Cardiac septum (tissue), 1 donor: ENCODE measurements around the genes KIAA1549L, NAT10, ELF5 and APIP.

- PRO-cap: no peak
Measured at GRCh38 chr11:33375954-33377072, at the start of gene KIAA1549L. Gene KIAA1549L, plus strand, starts transcription at chr11:33376108.

DNA sequence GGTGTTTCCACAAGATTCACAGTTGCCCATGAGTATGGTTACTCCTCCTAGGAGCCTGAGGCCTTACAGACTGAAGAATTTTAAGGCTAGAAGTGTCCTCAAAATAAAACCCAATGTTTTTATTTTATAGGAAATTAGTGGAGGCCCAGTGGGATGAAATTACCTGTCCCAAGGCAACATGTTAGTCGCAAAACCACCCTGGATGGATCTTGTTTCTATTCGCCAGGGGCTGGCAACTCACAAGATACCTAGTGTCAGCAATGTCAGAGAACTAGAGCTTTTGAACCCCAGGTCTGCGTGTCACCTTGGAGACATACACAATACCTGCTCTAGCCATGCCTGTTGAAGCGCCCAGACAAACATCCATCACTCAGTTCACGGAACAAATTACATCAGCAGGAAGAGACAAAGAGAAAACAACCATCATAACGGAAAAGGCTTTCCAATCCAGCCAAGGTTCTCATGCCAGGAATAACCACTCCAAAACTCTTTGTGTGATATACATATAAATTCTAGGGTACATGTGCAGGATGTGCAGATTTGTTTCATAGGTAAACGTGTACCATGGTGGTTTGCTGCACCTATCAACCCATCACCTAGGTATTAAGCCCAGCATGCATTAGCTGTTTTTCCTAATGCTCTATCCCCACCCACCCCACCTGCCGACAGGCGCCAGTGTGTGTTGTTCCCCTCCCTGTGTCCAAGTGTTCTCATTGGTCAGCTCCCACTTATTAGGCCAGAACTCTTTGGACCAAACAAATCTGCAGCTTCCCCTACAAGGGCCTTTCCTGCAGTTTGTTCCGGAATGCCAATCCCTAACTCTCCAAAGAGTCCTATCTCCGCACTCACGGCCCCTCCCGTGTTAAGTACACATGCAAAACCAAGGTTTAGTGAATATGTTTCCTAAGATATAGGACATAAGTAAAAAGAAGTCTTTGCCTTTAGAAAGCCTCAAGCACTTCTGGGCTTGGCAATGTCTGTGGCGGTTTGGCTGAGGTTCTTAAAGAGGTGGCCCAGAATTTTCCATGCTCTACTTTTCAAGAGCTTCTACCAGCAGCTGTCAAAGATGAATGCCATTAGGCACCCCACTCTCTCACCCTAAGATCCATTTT is 2.0 kb downstream of the CD59 start:
- PRO-cap: bidirectional peak, plus-strand start at position 445 of the sequence, minus-strand start at position 376 of the sequence; bidirectional peak, plus-strand start at position 758 of the sequence, minus-strand start at position 657 of the sequence

DNA sequence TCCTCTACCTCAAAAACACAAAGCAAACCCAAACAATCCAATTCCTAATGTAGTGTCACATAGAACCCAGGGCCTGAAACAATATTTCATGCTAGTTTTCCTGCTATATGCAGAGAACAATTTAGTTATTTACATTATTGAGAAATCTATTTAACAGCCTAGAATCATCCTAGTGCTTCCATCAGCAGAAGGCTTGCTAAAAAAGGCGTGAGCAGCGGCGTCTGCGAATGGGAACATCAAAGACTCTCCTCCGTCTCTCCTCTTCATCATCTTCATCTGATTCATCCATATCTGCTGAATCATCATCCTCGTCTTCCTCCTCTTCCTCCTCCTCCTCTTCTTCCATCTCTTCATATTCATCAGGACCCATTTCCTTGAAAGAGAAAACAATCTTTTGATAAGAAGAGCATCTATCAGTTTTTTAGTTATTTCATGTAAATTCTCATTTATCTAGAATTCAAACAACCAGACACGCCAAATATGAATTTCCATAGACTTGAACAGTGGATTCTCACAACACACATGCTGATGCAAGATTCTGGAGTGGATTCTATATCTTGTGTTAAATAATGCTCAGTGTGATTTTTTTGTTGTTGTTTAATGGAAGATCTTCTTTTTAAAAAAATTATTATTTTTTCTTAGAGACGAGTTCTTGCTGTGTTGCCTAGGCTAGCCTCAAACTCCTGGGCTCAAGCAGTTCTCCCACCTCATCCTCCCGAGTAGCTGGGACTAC is 5.7 kb upstream of the CD59 start:
- PRO-cap: no peak

DNA sequence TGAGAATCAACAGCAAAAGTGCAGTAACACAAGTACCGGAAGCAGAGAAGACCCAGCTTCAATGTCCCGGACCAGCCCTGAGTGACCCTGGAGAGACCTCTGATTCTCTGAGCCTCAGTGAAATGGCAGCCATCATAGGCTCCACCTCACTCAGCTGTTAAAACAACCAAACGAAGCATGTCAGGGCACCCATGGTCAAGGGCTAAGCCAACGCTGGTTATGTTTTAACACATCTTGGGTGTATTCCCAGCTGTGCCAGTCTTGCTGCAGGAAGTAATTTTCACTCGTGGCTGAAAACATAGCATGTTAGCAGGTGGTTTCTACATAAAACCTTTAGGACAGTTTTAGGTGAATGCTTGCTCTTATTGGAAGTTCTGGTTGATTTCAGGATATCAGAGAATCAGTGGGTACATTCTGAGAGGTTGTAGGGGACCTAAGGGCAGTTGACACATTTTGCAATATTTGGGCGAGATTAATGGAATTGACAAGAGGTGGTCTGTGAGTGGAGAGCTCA is 30.9 kb downstream of the LMO2 start:
- PRO-cap: no peak

GRCh38 chr11:33899318-33899706 is 7.4 kb upstream of the LMO2 start:
- PRO-cap: bidirectional peak, plus-strand start at chr11:33899645, minus-strand start at chr11:33899441

DNA sequence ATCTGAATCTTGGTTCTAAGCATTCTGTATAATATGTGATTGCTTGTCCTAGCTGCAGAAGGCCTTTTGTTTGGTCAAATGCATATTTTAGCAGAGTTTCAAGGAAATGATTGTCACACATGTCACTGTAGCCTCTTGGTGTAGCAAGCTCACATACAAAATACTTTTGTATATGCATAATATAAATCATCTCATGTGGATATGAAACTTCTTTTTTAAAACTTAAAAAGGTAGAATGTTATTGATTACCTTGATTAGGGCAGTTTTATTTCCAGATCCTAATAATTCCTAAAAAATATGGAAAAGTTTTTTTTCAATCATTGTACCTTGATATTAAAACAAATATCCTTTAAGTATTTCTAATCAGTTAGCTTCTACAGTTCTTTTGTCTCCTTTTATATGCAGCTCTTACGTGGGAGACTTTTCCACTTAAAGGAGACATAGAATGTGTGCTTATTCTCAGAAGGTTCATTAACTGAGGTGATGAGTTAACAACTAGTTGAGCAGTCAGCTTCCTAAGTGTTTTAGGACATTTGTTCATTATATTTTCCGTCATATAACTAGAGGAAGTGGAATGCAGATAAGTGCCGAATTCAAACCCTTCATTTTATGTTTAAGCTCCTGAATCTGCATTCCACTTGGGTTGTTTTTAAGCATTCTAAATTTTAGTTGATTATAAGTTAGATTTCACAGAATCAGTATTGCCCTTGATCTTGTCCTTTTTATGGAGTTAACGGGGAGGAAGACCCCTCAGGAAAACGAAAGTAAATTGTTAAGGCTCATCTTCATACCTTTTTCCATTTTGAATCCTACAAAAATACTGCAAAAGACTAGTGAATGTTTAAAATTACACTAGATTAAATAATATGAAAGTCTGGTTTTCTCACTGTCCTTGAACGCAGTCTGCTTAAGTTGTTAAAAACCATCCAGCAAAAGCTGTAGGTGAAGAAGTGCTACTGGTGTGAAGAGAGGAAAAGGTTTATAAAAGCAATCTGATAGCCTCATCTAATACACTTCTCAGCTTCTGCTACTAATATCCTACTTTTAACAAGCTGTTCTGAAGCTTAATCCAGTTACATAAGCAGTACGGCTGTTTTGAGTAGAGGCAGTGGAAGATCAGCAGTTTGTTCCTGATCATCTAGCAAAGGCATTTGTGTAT is 3.3 kb upstream of the NAT10 start:
- PRO-cap: no peak

DNA sequence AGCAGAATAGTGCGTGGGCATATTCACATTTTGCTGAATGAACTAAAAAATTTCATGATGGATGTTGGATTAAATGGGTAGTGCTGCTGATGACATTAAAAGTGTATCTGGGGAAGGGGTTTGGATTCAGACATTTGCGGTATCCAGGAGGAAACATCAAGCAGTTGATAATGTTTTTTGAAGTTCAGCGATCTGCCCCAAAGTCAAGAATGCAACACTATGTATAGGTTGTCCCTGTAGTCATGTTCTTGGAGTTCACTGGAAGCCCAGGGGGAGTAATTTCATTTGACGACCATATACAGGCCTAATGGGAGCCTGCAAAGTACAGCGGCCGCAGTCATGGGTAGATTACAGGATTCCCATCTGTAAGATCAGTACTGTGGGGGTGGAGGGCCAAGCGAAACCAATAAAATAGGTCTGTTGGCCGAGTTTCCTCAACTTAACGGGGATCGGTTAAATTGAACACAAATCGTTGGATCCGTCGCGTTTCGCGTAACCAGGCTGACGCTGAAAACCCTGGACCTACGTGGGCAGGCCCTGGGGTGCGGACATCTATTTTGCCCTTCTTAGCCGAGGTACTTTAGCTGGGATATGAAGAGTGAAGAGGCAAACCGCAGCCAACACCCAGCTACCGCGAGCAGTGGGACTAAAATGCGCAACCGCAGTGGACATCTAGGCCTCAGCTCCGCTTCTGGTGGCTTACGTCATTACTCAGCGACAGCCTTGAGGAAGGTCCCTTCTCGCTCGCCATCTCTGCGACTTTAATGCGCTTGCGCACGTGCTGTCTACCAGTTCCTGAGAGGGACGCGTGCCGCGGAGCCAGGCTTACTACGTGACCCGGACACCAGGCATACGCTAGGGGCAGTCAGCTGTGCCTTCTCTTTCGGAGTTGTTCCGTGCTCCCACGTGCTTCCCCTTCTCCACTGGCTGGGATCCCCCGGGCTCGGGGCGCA is at the start of gene NAT10:
NAT10 (plus strand) TSS at position 791 of the 953 bp plus-strand sequence.
- PRO-cap: bidirectional peak, plus-strand start at position 791 of the sequence, minus-strand start at position 642 of the sequence

- PRO-cap: no peak
Measured at GRCh38 chr11:34192777-34193554, 87.5 kb downstream of the NAT10 start.

GRCh38 chr11:34329221-34329786 is 28.5 kb downstream of the ABTB2 start:
- PRO-cap: no peak

GRCh38 chr11:34348664-34349247 is 9.1 kb downstream of the ABTB2 start:
- PRO-cap: no peak

GRCh38 chr11:34359017-34359567 is 1.3 kb upstream of the ABTB2 start:
- PRO-cap: unidirectional peak, minus-strand start at chr11:34359348

DNA sequence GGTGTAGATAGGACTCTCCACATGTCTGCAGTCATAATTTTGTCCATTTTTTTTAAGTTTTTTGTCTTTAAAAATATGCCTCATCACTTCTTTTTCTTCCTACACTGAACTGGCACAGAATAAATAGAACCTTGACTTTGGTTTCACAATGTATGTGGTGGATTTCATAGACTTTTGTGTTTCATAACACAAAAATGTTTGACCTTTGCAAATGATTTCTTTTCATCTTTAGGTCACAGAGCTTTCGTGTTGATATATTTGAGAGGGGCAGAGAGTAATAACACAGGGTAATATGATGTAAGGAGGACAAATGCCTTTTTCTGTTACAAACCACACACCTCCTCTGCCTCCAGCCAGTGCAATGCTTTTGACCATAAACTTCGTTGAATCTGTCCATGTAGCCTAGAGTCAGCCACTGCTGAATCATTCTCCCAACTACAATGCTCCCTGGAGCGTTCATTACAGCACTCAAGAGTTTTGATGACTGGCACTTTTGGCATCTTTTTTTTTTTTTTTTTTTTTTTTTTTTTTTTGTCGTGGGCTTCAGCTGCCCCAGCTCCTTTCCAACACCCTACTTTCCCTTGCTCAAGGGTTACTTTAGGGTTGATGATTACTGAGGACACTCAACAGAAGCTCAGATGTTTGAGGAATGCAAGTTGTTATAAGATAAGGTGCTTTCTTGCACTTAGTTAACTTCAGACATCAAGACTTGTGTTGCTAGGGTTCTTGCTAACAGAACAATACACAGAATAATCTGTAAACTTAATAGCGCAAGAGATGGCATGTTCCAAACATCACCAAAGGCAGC is 11.4 kb upstream of the CAT start:
- PRO-cap: no peak

DNA sequence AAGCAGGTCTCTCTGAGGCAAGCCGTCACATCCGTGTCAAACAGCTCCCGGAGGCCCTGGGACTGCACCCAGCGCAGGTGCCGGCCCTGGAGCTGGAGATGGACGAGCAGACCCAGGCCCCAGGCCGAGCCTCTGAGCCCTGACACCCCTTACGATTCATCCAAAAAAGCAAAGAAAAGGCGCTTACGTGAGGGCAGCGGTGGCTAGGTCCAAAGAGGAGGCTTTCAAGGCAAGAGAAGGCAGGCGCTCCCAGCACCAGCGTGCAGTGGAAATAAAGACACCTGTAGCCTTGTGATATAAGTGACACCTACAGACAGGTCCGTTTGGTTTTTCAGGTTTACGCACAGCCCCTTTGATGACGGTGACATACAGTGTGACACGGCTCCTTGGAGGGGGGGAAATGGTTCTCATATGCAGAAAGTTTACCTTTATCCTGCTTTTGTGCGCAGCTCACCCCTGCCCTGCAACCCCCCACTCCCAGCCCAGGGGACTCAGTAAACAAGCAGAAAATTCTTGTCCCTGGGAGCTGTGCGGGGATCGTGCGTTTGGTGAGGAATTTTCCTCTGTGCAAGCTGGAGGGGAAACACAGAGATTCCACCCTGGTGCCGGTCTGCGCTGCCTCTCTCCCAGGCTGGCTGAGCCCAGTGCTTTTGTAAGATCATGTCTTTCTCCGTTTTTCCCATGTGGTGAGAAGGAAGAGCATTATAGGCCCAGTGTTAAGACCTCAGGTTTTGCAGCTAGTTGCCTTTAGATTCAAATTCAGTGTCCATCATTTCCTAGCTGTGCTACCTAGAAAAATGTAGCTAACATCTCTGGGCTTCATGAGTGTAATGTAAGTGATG is at the start of gene ELF5:
ELF5 (minus strand) TSS at position 305 of the 842 bp plus-strand sequence.
- PRO-cap: no peak

DNA sequence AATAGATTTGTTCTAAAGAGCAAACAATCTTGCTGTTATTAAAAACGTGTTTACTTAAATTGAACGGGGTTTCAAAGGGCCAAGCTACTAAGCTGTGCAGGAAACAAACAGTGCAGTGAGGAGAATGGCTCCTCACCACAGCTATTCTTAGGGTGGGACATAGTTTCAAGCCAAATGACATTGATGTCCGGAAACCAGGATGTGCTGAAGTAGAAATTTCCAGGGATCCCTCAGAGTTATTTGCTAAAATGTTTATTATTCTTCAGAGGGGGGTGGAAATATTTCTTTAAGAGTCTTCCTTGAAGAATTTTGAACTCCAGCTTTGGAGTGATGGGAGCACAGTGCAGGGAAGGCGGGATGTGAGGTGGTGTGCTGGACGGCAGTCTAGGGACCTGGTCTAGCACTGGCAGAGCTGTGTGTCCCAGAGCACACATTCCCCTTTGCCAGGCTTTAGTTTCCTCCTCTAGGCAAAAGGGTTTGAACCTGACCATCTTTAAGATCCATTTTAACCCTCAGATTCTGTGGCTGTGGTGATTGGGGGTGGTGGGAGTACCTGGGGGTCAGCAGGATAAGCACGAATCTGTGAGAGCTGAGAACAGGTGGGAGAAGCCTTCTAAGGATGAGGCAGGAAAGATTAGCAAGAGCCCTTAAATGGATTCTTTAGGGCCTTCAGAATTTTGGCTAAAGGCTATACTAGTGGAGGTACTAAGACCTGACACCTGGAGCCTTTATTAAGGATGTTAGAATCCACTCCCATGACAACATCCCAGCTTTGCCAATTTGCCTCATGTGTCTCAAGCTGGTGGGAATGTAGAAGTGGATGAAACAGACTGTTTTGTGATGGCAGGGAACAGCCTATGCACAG is 3.8 kb downstream of the EHF start:
- PRO-cap: no peak

DNA sequence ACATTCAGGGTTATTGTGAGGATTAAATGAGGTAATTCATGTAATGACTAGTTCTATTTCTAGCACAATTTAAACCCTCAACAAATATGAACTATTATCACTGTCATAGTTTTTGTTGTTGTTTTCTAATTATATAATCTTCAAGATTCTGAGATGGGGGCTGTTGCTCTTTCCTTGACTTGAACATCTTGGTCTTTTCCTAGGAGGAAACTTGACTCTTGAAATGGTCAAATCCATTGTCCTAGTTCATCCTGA is 9.4 kb downstream of the EHF start:
- PRO-cap: no peak

GRCh38 chr11:34639686-34640782 is 19.1 kb downstream of the EHF start:
- PRO-cap: no peak

DNA sequence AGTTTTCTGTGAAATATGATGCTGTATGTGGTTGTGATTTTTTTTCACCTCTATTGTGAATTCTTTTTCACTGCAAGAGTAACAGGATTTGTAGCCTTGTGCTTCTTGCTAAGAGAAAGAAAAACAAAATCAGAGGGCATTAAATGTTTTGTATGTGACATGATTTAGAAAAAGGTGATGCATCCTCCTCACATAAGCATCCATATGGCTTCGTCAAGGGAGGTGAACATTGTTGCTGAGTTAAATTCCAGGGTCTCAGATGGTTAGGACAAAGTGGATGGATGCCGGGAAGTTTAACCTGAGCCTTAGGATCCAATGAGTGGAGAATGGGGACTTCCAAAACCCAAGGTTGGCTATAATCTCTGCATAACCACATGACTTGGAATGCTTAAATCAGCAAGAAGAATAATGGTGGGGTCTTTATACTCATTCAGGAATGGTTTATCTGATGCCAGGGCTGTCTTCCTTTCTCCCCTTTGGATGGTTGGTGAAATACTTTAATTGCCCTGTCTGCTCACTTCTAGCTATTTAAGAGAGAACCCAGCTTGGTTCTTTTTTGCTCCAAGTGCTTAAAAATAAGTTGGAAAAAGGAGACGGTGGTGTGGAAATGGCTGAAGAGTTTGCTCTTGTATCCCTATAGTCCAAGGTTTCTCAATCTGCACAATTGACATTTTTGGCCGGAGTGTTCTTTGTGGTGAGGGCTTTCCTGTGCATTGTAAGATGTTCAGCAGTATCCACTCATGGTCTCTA is 38.4 kb downstream of the EHF start:
- PRO-cap: no peak

DNA sequence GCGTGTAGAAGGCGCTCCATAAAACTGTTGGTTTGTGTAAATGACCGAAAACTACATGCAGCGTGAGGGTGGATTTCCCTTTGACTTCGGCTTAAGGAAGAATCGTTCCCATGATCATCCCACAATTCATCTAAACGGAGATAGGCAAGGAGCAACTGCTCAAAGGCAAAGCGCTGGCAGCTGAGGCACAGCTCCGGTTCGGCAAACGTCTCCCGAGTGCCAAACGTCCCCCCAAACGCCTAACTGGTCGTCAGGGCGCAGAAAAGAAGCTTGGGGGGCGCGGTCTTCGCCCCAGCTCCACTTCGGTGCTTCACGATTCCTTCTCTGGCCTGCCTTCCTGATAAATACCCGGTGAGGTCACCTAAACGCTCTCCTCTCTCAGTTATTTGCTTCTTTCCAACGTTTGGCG is 587 bp downstream of the APIP start:
- PRO-cap: unidirectional peak, plus-strand start at position 162 of the sequence; unidirectional peak, minus-strand start at position 314 of the sequence

GRCh38 chr11:34915997-34916748 is at the start of gene APIP:
Gene APIP, minus strand, starts transcription at chr11:34916379.
- PRO-cap: unidirectional peak, minus-strand start at chr11:34916043; bidirectional peak, plus-strand start at chr11:34916641, minus-strand start at chr11:34916173

DNA sequence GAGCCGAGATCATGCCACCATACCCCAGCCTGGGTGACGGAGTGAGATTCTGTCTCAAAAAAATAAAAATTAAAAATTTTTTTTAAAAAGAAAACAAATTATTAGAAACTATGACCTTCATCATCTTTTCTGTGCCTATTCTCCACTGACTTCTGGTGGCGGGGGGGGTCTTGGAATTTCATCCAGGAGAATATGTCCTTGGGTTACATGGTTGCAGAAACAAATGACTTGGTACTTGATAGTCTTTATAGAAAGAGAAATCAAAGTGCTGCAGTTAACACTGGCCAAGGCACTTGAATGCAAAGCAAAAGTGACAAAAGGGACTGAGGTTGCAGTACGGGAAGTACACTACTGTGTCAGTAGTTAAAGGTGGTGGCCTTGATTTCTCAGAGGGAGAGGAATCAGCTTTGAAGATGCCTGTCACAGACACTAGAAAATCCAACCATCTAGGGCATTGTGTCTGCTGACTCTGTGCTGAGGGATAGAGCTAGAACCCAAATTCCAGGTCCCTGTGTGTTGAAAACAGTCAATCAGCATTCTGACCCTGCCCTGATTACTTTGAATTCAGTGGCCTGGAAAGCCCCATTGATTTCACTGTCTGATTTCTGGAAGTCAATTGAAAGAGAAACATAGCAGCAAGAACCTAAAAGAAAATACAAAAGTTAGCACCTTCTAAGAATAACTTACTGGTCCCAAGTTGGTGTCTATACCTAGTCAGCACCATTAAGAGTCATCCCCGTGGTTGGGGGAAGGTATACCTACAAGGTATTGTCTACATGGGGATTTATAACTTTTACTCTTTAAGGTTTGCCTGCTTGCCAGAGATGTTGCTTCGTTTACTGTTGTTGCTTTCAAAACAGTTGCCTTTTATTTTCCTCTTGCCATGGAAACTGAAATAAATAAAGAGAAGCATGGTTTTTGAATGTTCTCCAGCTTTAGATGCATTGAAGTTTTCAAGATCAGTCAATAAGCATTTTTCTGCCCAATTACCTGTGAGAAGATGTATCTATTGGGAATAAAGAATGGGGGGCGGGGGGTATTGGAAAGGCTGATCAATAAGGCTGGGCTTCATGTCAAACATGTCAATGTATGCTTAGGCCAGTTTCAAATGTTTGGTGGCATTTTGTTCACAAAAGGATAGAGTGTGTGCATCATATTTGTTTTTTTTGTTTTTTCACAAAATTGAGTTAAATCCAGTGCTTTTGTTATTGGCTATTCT is 97.2 kb downstream of the PDHX start:
- PRO-cap: no peak